Left cardiac atrium (tissue), 1 donor: ENCODE data around the gene MTFR2.

- PRO-cap, result no peak
These were observed 149.7 kb downstream of the PDE7B start for GRCh38 chr6:136001131-136001616.

- PRO-cap, result no peak
These were observed 172.3 kb downstream of the MTFR2 start for GRCh38 chr6:136077823-136078269.

DNA sequence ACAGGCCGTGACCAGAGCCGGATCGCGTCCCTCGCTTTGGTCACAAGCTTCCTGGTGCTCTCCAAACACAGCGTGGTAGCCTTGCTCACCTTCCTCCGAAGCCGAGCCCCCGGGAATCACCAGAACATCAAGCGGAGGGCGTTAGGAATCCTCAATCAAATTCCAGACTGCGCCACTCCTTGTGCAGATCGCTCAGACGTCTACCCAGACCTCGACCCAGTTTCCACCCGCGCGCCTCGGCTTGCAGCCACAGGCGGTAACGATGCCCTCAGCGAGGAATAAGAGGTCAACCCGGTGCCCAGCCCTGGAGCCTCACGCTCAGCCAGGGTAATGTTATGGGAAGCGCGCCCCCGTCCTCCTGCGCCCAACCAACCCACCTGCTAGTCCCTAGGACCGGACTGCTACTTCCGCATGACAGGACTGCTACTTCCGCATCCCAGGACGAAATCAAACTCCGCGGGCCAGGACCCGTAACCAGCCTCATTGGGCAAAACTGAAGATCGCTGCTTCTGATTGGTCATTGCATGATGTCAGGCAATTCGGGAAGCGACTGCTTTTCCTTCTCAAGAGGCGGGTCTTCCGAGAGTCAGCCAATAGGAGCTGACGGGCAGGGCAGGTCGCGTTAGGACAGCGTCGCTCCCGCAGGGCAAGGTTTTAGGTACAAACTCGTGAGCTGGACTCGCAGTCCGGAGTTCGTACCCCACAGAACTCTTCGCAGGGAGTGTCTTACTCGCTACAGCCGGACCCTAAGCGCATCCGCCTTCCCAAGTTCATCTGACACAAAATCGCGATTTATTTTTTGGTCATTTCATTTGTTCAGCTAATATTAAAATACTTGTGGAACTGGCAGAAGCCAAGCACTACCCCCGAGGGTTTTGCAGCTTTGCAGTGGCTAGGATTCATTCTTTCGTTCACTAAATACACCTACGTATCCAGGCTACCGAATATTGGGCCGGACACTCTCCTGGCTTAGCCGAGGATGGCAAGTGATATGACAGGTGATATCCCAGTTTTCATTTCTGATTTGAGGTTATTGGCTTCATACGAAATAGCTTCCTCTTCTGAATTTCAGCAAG, at the start of gene MTFR2:
MTFR2 (minus strand) TSS at position 425 of the 1,076 bp plus-strand sequence.
- PRO-cap, result no peak

DNA sequence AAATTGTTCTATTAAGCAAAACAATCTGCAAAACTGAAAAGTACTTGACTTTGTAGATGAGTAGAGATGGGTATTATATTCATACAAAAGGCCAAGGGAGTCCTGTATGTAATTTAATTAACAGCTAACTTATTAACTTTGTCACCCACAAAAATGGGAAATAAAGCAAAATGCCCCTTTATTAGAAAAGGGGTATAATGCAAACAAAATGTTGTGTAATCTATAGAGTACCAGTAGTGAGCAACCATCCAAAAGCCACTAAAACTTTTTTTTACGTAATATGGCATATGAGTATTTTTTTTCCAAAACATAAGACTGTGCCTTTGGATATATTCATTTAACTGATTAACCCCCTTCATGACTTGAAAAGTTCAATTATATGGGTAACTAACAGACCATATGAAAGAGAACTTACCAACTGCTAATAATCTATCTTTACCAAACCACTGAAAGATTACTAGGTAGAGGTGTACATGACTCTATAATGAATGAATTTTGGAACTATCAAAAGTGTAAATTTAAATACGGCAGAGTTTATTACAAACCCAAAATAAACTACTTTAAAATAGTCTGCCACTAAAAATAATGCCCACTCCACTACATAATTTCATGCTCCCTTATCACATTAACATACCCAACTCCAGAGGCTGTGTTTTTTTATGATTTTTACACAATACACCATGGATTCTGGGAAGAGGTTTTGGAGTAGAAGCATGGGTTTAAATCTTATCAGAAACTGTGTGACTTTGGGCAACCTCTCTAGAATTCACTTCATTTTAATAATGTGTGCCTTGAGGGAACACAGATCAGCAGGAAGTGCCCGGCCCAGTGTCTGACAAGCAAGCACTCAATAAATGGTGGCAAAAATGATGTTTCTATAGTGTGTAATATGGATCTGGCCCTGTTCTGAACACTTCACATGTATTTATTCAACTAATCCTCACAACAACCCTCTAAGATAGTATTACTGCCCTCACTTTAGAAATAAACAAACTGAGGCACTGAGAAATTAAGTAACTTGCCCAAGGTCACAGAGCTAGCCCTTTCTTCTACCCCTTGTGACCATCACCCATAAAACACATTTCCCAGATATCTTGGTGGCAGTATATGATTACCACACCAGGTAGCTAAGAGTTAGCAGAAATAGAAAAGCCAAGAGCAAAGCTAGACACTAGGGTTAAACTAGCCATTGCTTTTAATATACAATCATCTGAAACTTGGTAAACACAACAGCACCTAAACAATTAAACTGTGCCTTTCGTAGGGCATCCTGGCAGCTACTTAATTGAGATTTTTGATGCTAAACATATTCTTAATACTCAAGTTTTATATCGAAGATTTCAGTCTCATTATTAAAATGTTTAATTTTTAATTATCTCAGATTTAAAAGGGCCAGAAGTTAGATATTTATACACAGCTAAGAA, 12.6 kb upstream of the MTFR2 start:
- PRO-cap, result no peak

DNA sequence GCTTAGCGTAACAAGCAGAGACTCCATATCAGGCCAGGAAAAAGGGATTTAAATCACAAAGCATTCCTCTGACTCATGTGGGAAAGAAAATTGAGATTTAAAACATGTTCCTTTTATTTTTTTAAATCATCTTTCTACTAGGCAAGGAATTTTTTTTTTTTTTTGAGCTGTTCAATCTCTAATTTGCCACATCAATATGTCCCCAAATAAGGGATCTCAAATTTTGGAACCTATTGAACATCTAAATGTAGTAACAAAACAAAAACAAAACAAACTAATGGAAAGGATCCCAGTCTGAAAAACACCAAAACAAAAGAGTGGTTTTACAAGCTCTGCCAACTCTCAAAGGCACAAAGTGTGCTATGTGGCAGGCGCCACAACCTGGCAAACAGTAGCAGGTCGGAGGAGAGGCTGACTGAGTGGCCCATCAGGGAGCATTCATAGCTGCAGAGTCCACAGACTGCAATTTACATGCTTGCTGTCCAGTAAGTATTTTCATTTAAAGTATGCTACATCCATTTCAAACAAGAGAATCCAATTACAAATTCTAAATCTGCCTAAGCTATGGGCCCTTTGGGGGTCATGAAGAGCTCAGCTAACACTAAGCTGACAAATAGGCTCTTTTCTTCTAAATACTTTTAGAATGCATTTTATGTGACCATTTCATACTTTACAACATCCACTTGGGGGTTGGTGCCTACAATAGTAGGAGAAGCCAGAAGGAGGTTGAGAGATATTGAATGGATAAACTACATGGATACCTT, 115.6 kb downstream of the MAP7 start:
- PRO-cap, result no peak

GRCh38 chr6:136524230-136524936, 25.8 kb downstream of the MAP7 start:
- PRO-cap, result no peak

DNA sequence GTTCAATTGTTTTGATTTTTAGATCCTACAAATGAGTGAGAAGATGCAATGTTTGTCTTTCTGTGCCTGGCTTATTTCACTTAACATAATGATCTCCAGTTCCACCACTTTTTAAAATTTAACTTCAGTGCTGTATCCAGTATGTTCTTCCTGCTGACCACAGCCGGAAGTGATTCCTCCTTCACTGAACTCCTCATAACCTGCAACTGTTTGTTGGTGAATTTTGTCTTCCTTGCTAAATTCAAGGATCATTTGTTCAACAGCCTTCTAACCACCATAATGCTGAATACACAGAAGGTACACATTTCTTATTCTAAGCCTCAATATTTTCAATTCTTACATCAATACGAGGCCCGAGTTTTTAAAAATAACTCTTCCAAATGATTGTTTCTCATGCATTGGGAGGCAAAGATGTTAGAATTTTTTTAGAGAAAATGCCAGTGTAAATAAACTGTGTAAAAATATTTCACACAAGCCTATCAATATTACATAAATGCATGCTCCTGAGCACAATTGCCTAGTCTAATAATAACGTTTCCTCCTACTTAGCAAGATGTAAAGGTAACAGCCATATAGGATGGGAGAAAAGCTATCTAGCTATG, 3.7 kb downstream of the MAP7 start:
- PRO-cap, result no peak

GRCh38 chr6:136564153-136564607, 14.0 kb upstream of the MAP7 start:
- PRO-cap, result no peak

- PRO-cap, result no peak
These were observed 29.0 kb upstream of the MAP7 start for GRCh38 chr6:136579187-136579634.

GRCh38 chr6:136640498-136641009, 90.3 kb upstream of the MAP7 start:
- PRO-cap, result no peak

DNA sequence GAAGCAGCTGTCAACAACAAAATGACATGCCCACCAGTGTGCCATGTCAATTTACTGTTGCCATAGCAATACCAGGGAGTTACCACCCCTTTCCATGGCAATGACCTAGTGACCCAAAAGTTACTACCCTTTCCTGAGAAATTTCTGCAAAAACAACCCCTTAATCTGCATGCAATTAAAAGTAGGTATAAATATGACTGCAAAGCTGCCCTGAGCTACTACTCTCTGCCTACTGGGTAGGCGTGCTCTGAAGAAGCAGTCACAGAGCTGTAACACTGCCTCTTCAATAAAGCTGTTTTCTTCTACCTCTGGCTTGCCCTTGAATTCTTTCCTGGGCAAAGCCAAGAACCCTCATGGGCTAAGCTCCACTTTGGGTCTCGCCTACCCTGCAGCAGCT, 20.9 kb downstream of the MAP3K5 start:
- PRO-cap, result no peak

- PRO-cap, result no peak
These were observed 8.5 kb downstream of the MAP3K5 start for GRCh38 chr6:136783588-136784306.

GRCh38 chr6:136791219-136792302, 716 bp downstream of the MAP3K5 start:
- PRO-cap, result unidirectional peak, plus-strand start at chr6:136791534

- PRO-cap, result no peak
These were observed 1.9 kb upstream of the PEX7 start for GRCh38 chr6:136820424-136821050.

DNA sequence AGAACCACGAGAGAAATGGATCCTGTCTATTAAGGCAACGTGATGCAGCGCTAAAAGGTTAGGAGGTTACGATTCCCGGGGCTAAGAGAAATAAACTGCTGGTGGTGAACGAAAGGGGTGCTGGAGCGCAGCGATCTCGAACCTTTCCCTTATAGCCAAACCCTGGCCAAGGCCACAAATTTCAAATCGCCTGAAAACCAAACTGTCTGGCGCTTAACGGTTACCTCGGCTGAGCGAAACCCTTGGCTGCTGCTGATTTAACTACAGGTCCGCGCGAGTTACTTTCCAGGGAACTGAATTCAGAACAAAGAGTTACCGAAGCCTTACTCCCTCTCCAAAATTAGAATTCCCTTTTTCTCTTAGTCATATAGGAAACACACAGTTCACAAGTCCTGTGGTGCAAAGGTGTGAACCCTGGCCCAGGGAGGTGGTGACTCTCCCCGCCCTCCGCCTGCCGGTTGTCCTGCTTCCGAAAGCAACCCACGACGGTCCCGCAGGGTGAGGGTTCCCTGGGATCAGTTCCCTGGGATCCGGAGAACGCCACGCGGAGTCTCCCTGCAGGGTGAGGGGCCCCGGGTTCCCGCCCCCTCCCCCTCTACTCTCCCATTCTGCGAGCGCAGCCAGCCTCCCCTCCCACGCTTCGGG, 1.2 kb upstream of the SLC35D3 start:
- PRO-cap, result no peak

DNA sequence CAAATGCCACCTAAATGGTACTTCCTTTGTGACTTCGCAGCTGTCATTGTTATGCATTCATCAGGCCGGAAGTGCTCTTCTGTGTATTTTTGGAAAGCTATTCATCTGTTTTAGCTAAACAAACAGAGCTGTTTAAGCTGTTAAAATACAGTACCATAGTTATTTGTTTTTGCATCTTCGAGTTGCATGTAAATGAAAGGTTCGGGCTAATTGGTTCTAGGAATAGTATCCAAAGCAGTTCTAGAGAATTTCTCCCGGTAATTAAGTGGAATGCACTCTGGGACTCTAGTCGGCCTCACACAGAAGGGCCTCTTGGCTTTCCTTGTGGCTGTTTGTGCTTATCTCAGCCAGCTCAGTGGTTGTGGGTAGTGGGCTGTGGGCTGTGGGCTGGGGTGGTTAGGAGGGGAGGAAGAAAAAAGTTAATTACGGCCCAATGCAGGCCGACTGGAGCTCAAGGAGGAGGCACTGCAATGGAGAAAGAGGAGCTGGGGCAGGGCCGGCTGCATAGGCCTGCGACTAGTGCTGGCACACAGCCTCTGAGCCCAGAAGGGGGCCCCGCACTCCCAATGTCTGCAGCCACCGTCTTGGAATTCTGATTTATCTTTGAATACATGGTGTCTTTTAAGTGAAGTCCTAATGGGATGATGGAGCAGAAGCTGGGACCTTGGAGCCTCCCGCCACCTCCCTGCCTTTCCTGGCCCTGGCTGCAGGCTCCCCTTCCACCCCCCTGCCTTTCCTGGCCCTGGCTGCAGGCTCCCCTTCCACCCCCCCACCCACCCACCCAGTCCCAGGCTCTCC, 35.0 kb downstream of the SLC35D3 start:
- PRO-cap, result no peak

DNA sequence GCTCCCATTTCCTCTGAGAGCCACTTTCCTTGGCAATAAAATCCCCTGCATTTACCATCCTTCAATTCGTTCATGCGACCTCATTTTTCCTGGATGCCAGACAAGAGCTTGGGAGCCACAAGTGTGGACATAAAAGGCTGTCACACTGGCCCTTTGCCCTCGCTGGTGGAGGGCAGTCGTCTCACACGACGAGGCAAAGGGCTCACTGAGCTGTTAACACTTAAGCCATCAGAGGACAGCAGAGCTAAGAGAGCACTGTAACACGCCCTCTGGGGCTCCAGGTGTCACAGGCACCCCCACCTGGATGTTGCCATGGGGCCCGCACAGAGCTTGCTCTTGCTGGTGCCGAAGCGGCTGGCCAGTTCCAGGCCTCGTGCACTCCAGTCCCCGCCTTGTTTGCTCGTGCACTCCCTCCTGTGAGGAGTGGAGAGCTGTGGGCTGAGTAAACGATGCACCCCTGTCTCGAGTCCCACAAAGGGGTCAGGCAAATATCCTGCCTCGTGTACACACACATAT, 37.3 kb downstream of the SLC35D3 start:
- PRO-cap, result no peak

DNA sequence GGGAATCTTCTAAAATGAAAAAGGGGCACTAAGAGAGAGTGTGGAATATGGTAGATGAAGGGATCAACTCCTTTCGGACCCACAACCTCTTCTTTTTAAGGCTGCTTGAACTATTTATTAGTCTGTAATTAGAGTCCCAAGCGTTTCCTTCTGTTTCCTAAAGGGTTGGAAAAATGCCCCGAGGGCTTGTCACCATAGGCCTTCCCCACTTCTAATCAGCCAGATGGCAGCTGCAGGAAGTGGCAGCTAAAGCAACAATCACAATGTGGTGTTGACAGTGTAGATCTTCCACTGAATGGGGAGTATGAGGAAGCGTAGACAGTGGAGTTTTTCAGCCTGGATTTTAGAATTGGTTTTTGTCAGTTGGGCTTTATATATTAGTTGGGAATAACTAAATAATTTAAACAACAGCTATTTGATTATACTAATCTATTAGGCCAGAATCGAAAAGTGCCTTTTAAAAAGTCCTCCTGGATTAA, 40.6 kb downstream of the SLC35D3 start:
- PRO-cap, result no peak

GRCh38 chr6:137041867-137042740, 2.7 kb downstream of the IL20RA start:
- PRO-cap, result no peak

DNA sequence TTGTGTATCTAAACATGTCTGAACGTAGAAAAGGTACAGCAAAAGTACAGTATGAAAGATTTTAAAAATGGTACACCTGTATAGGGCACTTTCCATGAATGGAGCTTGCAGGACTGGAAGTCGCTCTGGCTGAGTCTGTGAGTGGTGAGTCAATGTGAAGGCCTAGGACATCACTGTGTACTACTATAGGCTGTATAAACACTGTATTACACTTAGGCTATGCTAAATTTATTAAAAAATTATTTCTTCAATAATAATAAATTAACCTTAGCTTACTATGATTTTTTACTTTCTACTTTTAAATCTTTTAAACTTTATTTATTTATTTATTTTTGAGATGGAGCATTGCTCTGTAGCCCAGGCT, 678 bp upstream of the IL20RA start:
- PRO-cap, result no peak